ENCODE measurements around a stretch of chr13.

DNA sequence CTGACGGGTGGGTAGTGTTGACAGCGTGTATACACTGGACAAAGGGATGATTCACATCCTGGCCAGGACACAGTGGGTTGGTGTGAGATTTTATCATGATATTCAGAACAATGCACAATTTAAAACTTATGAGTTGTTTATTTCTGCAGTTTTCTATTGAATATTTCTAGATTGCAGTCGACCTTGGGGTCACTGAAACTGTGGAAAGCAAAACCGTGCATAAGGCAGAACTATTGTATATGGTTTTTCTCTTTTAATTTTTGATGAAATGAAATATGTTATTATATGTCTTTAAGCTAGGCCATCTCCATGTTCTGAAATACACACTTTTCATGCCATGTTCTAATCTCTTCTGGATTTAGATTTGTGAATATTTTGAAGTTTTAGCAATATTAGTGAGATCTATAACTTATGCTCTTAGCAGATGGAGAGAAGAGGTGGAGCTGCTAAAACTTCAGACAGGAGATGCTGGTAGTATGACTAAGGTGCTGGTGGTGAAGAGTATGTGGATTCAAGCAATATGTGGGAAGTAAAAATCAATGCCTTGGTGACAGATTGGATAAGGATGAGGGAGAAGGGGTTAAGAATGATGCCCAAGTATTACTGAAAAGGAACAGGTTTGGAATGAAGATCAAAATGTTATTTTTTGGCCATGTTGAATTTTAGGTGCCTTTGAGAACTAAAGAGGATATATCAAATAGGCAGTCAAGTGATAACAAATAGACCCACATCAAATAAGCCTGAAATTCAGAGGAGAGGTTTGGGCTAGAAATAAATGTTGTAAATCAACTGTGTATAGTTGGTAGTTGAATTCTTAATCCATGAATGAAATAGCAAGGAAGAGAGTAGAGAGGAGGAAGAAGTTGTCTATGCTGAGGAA, 44.9 kb downstream of the NDFIP2 start:
- RRBS, result no CpG with 5 or more reads among the region's 4 CpGs

- RRBS, result no CpG with 5 or more reads among the region's 5 CpGs
Observed at GRCh38 chr13:79637134-79637752, 156.3 kb downstream of the NDFIP2 start.

DNA sequence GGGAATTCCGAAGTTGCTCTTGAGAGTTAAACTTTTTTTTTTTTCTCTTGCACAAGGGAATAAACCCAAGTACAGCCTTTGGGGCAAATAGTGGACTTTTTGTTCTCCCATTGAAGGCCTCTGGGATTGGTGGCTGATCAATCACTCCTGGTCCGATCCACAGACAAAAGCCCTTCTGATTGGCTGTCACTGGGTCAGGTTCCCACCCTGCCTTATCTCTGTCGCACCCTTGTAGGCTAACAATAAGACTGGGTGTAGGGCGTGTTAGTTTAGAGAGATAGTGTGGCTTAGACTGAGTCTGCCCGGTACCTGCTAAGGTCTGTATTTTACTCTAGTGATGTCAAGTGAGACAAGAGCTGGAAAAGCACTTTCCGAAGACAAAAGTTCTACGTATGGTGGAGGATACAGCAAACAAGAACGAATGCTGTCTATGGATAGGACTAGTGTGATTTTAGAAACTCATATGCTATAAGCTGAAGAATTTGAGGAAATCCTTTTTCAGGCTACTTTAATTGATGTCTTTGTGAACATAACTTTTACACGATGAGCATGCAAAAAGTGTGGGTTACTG, 380.9 kb downstream of the NDFIP2 start:
- RRBS, result no CpG with 5 or more reads among the region's 9 CpGs

- RRBS, result no CpG with 5 or more reads among the region's 6 CpGs
Observed at GRCh38 chr13:80010188-80010818, 330.6 kb downstream of the SPRY2 start.

- RRBS, result no CpG with 5 or more reads among the region's 15 CpGs
Observed at GRCh38 chr13:80074175-80074859, 266.6 kb downstream of the SPRY2 start.

GRCh38 chr13:80823432-80823982, 482.6 kb upstream of the SPRY2 start:
- RRBS, result no CpG with 5 or more reads among the region's 2 CpGs

GRCh38 chr13:85509364-85509871, 289.8 kb downstream of the SLITRK6 start:
- RRBS, result no CpG with 5 or more reads among the region's 4 CpGs

GRCh38 chr13:86932792-86933492, 738.2 kb upstream of the SLITRK5 start:
- RRBS, result no CpG with 5 or more reads among the region's 4 CpGs

GRCh38 chr13:91354327-91355503, 43.7 kb upstream of the GPC5 start:
- RRBS, result no CpG with 5 or more reads among the region's 7 CpGs

DNA sequence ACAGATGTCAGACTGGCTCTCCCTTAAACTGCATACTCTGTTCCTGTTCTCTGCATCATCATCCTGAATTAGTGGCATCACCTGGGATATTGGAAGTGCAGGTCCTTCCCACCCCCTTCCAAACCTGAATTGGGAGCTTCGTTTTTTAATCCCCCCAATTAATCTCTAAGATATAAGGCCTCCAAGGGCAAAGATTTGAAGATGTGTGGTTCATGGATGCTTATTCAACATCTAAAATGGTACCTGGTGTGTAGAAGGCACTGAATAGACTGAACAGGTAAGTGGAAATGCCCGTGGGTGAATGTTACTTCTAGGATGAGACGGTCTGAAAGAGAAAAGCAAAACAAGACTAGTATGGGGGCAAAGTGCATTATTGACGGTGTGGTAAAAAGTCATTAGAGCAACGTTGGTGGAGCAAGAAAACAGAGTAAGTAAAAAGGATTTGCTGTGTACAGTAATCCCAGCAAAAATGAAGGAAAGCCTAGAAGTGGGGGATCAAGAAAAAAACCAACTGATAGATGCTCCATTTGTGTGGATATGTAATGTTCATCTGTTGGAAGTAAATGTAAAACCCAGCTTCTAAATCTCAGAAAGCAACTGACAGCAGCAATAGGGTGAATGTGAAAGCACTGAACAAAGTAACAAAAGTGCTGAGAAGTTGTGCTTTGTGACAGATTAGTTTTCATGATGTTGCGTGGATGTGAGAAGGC, 41.2 kb upstream of the GPC5 start:
- RRBS, result no CpG with 5 or more reads among the region's 6 CpGs

DNA sequence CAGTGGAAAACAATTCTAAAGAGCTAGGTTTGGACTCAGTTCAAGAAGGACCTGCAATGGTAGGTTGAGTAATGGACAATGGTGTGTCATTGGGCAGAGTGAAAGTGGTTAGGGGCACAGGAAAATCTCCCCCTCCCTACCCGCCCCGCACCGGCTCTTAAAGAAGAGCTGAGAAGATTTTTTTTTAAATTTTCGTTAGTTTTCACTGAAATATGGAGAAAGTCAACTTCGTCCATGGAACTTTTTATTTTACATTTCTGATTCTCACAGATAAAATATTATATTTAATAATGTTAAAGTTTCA, 13.1 kb upstream of the GPC5 start:
- RRBS, result no CpG with 5 or more reads among the region's 5 CpGs

DNA sequence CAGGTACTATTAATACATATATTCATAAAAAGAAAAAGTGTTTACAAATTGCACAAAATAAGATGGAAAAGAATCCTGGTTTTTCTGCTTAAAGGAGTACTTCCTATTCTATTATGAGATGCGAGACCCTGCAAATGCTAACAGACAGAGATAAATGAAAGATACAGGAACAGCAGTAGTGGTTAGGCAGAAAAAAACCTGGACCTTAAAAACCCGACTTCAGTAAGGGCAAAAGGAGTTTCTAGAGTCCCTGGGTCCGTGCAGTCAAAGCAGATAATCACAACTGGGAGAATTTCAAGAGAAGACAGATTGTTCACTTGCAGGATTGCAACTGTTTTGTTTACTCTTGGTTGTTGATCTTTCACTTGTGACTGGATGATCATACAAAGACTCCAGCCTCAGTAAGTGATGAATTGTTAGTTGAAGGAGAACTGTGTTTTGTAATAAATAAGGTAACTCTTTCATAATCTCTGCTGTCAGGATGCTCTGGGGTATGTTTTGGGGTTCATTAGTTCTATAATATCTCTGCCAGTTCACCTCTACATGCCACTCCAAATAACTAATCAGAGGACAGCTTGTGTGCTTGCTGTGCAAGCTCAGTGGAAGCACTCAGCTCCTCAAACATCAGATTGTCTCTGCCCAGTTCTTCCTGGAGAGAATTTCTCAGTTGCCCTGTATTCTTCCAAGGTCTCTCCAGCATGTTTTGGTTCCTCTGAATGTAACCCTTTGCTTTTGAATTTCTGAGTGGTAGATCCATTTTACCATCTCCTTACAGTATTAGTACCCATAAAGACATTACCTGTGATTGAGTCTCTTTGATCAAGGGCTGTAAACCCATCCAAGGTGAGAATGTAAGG, 135.2 kb downstream of the GPC6 start:
- RRBS, result no CpG with 5 or more reads among the region's 3 CpGs

GRCh38 chr13:93767267-93767799, 540.7 kb downstream of the GPC6 start:
- RRBS, result no CpG with 5 or more reads among the region's 7 CpGs

- RRBS, result no CpG with 5 or more reads among the region's 14 CpGs
Observed at GRCh38 chr13:94600926-94601440, 674 bp upstream of the GPR180 start.

GRCh38 chr13:94683542-94683813, 28.9 kb downstream of the SOX21 start:
- RRBS, result no CpG with 5 or more reads among the region's 5 CpGs

DNA sequence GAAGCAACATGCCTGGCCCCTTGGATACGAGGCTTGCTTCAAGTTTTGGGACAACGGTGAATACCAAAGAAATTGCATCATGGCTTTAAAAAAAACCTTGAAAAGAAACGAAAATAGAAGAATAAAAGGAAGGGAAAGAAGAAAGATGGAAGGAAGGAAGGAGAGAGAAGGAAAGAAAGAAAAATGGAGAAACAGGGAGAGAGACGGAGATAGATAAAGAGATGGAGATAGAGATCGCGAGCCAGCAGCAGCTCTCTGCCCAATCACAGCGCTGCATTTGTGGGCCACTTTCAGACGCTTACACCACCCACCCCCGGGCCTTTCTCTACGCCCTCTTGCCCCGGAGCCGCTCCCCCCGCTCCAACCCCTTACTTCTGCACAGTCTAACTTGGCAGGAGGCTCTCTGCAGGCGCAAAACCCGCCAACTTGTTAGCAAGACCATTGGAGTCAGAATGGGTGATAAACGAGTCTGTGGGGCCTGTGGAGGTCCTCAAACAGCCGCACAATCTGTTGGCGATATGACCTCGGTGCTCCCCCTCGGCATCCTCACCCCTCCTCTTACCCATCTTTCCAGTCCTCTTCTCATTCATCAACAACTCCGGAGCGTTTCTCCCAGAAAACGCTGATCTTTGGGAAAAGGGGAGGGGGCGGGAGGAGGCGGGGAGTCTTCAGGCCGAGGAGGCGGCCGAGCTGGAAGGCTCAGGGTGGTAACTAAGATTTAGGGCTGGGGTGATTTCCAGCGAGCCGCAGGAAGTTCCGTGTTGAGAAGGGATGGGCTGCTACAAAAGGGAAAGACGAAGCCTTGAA, 4.4 kb downstream of the SOX21 start:
- RRBS, result no CpG with 5 or more reads among the region's 32 CpGs

GRCh38 chr13:94710856-94711839, 1.2 kb downstream of the SOX21 start:
- RRBS, result 3% methylated on average over 56 of the region's 127 CpGs

DNA sequence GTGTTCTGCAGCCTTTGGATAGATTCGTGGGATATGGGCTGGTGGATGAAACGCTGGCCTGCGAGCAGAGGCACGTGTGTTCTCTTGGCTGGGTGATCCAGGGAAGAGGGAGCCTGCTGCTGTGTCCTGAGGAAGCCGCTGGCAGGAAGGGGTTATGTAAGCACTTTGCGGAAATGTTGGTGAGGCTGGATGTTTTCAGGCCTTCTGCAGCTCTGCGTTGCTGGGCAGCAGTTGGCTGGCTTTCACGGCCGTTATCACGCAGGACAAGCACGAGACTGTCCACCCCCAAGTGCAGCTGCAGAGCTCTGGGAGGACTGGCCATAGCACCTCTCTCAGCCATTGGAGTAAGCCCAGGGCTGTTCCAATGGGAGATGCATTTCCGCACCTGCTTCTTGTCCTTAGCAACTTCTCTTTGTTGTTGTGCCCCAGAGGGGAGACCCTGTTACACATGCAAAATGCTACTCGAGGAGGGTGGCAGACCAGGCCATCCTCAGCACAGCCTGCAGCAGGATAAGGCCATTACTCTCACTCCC, 147.0 kb upstream of the SOX21 start:
- RRBS, result no CpG with 5 or more reads among the region's 13 CpGs

GRCh38 chr13:94968353-94969147, 256.2 kb upstream of the SOX21 start:
- RRBS, result 9% methylated on average over 14 of the region's 44 CpGs

DNA sequence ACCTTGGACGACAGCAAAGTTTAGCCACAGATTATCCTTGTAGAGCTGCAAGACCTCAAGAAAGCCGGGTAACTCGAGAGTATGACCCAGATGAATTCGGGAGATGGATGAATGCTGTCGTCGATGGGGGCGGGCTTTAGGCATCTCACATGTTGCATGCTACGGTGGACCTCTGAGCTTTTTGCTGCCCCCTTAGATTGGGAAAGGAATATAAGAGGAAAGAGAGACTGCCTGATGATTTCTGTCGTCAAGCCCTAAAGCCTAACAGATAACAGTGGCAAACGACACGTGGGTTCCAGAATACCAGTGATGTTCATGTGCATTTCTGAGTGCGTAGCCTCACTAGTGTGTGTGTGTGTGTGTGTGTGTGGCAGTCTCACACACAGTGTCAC, 743 bp upstream of the ABCC4 start:
- RRBS, result no CpG with 5 or more reads among the region's 12 CpGs